Heart left ventricle (tissue), 7 donors: ENCODE measurements around a stretch of chr9.

DNA sequence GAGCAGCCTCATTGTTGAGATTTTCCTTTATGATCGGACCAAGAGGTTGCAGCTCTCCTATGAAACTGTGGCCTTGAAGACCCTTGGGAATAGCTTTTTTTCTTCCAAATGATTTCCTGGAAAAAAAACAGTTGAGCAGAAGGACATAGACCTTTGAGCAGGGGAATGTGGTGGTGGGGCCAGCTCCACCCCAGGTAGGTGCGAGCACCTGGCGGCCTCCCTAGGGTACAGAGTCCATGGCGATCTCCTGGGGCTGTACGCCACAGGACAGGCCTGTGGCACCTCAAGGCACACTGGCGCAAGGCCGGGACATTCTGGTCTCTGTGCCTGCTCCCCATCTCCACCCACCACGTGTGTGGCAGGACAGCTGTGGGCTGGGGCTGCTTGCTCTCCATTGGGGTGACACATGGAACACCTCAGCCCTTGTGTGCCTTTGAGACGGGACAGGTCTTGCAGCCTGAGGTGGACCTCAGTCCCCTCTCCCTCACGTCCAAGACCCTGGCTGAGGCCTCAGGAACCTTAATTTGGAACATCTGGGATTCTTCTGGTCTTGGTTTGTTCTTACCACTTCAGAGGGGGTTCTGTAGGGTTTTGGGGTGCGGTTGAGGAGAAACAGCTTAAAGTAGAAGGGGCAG lies 25.2 kb downstream of the WNK2 start:
- PRO-cap, 6 experiments: no peak in any of the 6 experiments
- RAMPAGE, long total RNA, 2 experiments: no peak in any of the 2 experiments
- RRBS: no CpG with 5 or more reads among the region's 11 CpGs

DNA sequence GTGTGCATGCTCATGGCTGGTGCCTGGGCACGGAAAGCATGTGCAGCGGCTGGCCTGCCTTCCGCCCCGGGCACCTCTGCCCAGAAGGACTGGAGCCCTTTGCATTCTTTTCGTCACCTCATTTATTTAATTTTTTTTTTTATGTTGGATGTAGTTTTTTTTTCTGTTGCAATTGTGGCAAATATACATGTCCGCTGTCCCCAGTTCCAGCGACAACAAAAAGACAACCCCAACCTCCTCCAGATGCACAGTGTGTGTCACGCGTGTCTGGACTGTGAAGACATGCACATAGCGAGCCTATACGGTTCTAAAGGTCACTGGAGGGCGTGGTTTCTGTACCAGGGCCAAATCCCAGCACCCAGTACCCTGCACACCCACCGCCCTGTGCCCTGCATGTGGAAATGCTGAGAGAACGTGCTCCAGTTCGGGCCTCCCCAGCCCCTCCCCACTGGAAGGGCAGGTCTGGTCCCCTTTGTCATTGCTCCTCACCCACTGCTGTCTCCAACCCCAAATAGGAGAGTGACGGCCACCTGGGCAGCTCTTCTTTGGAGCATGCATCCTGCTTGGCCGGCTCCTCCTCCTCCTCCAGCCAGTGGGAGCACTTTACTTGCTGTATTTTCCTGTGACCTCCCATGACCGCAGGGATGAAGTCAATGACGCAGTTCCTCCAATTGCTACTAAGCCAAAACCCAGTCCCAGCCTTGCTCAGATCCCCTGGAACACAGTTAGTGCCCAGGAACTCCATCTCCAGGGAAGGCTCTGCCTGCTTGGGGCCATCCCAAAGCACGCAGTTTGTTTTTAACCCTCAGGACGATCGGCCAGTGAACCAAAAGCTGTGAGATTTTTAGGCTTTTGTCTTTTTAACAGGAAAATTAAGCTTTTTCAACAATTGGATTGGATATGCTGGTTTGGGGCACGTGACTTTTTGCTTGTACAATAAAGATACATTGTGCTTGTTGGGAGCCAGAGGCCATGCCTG lies 116.7 kb downstream of the WNK2 start:
- PRO-cap, 6 experiments: peak in 6 of 6 experiments; most common plus-strand start position 708 of the sequence (in 6); most common minus-strand start position 512 of the sequence (in 4)
- RAMPAGE, long total RNA, 2 experiments: no peak in any of the 2 experiments
- RRBS: no CpG with 5 or more reads among the region's 23 CpGs

DNA sequence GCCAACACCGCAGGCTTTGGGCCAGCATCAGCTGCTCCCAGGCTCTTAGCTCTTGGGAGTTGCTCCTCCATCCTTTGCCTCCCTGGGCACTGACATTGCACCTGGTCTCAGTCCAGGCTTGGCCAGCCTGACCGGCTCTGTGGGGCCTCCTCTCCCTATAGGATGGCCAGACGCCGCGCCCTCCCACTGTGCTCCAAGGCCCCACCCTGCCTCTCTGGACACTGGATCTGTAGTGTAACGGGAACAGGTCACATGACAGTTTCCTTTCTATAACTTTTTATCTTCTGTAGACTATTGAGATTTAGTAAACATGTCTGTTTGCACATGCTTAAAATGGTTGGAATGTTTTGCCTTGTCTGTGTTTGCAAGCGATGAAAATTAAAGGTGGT lies 57.9 kb upstream of the FAM120AOS start:
- PRO-cap, 6 experiments: peak in 5 of 6 experiments; most common minus-strand start position 91 of the sequence (in 4)
- RAMPAGE, long total RNA, 2 experiments: no peak in any of the 2 experiments
- RRBS: no CpG with 5 or more reads among the region's 7 CpGs

DNA sequence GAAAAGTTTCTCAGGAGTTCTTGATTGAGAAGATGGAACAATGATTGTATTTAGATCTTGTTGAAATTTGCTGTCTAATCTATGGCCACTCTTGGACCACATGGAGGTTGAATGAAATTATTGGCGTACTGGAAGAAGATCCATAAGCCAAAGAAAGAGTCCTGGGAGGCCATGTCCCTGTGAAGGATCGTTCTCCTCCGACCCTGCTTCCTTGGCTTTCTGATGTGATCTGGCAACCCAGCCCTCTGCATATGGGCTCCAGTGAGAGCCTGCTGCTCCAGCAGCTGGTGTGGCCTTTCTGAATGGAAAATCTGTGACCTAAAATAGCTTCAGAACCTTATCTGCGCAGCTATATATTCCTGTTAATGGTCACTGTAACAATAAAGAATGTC lies 40.3 kb upstream of the PHF2 start:
- PRO-cap, 6 experiments: peak in 1 of 6 experiments; most common minus-strand start position 231 of the sequence (in 1)
- RAMPAGE, long total RNA, 2 experiments: no peak in any of the 2 experiments
- RRBS: no CpG with 5 or more reads among the region's 4 CpGs

DNA sequence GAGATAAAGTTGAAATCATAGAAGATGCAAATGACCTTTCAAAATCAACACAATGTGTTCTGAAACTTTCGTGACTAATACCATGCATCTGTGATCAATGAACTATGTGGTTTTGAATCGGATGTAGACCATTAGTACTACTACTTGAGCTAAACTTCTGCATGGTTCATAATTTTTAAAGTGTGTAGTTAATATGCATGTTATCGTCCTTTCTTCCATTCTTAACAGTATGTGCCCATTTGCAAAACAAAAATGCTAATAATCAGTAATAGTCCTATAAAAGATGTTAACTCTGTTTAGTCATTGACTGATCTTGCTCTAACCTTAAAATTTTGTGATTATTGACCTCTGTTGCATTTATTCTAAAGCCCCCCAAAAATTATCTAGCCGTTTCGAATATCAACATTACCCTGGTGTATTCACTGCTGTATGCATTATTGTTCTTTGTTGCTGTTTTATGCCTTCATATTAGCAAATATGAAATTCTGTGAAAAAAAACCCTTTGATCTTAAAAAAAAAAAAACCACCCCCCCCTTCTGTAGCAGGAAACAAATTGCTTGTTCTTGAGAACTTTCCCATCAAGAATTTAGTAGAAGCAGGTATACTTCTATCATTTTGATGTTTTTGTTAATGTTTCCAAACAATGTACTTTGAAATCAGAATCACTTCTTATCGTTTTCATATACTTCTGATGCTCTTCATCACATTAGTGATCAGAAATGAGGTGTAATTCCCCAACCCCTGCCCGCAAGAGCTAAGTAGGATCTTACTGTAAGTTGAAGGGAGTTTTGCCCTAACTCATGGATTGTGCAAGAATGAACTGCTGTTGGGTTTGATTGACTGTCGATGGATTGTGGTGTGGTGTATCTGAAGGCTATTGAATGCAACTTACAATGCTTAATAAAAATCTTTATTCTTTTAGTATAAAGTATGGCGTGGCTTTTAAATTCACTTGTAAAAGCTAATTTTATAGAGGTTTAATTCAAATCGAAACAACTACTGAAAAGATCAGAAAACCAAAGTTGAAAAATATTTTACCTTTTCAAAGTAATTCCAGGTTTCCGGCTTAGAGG lies 10.9 kb upstream of the PHF2 start:
- PRO-cap, 6 experiments: no peak in any of the 6 experiments
- RAMPAGE, long total RNA, 2 experiments: no peak in any of the 2 experiments
- RRBS: no CpG with 5 or more reads among the region's 11 CpGs

GRCh38 chr9:93578096-93578779 lies 1.9 kb downstream of the PHF2 start:
- PRO-cap, 6 experiments: peak in 2 of 6 experiments; most common minus-strand start chr9:93578550 (in 2)
- RAMPAGE, long total RNA, 2 experiments: no peak in any of the 2 experiments
- RRBS: 7% methylated on average over 4 of the region's 13 CpGs

DNA sequence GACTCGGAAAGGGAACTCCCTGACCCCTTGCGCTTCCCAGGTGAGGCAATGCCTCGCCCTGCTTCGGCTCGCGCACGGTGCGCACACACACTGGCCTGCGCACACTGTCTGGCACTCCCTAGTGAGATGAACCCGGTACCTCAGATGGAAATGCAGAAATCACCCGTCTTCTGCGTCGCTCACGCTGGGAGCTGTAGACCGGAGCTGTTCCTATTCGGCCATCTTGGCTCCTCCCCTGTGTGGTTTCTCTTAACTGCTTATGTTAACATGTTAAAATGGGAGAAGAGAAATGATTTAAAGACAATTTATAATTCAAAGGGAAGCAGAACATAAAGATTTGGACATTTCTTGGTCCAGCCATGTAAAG lies 35.0 kb downstream of the PTPDC1 start:
- PRO-cap, 6 experiments: no peak in any of the 6 experiments
- RAMPAGE, long total RNA, 2 experiments: no peak in any of the 2 experiments
- RRBS: no CpG with 5 or more reads among the region's 16 CpGs

DNA sequence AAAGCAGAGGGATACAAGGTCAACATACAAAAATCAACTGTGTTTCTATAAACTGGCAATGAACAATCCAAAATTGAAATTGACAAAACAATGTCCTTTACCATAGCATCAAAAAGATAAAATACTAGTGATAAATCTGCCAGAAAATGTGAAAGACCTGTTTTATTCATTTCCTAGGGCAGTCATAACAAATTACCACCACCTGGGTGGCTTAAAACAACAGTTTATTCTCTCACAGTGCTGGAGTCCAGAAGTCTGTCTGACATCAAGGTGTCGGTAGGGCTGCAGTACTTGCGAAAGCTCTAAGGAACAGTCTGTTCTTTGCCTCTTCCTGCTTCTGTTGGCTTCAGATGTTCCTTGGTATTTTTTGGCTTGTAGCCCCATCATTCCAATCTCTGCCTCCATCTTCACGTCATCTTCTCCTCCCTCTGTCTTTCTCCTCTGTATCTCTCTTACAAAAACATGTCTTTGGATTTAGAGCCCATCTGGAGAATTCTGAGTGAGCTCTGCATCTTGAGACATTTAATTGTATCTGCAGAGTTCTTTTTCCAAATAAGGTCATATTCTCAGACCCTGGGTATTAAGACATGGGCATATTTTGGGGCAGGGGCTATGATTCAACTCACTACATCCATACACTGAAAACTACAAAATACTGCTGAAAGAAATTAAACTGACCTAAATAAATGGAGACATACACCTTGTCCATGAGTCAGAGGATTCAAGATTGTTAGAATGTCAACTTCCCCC lies 51.1 kb downstream of the PTPDC1 start:
- PRO-cap, 6 experiments: peak in 2 of 6 experiments; most common plus-strand start position 484 of the sequence (in 1); most common minus-strand start position 292 of the sequence (in 1)
- RAMPAGE, long total RNA, 2 experiments: no peak in any of the 2 experiments
- RRBS: no CpG with 5 or more reads among the region's 3 CpGs

DNA sequence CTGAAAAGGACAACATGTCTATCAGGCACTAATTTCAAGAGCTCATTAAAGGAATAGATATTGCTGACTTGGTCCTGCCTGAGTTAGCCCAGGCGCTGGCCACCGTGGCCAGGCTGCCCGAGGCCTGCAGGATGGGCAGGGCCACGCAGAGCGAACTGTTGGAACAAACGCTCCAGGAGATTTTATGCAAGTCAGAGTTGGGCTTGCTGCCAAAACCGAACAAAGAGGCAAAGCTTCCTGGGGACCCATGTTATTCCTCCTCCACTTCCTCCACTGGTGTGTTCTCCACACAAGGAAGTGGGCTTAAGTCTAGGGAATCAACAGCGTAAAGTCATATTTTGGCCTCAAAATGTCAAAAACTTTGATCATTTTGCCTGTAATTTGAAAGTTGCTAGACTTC lies 72.7 kb downstream of the PTPDC1 start:
- PRO-cap, 6 experiments: peak in 6 of 6 experiments; most common plus-strand start position 264 of the sequence (in 2); most common minus-strand start position 157 of the sequence (in 6)
- RAMPAGE, long total RNA, 2 experiments: no peak in any of the 2 experiments
- RRBS: no CpG with 5 or more reads among the region's 8 CpGs

- PRO-cap, 6 experiments: no peak in any of the 6 experiments
- RAMPAGE, long total RNA, 2 experiments: no peak in any of the 2 experiments
- RRBS: no CpG with 5 or more reads among the region's 11 CpGs
Observed at GRCh38 chr9:94167532-94168420, 83.5 kb downstream of the PTPDC1 start.

GRCh38 chr9:94169222-94170118 lies 85.2 kb downstream of the PTPDC1 start:
- PRO-cap, 6 experiments: no peak in any of the 6 experiments
- RAMPAGE, long total RNA, 2 experiments: no peak in any of the 2 experiments
- RRBS: no CpG with 5 or more reads among the region's 6 CpGs

GRCh38 chr9:94664591-94665288 lies 25.4 kb upstream of the FBP1 start:
- PRO-cap, 6 experiments: no peak in any of the 6 experiments
- RAMPAGE, long total RNA, 2 experiments: no peak in any of the 2 experiments
- RRBS: no CpG with 5 or more reads among the region's 11 CpGs

- PRO-cap, 6 experiments: peak in 1 of 6 experiments; most common plus-strand start chr9:94782664 (in 1); most common minus-strand start chr9:94782537 (in 1)
- RAMPAGE, long total RNA, 2 experiments: no peak in any of the 2 experiments
- RRBS: no CpG with 5 or more reads among the region's 2 CpGs
Observed at GRCh38 chr9:94782476-94782757, 55.9 kb downstream of the AOPEP start.

DNA sequence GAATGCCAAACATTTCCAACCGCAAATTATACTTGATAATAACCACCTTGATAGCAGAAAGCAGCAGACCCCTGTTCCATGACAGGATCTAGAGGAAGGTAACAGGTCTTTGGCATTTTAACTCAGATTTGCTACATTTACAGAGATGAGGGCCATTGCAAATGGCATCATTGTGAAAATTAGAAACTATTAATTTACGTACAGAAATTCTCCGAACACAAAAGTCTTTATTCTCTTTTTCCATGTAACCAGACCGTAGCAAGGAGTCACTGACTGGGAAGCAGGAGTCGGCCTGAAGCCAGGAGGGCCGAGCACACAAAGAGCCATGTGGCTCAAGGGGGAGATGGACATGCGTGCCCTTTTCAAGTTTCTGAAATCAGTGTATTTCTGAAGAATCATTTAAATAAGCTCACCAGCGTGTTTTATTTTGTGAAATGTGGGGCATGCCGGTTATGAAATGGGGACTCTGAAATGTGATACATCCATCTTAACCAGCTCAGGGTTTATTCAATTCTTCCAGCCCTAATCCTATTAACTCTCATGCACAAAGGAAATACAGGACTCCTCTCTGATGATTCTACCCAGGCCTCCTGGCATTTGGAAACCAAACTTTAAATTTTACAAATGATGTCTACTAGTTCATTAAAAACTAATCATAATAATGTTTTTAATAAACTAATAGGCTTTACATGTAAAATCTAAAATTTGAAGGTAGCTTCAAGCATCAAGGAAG lies 139.5 kb downstream of the AOPEP start:
- PRO-cap, 6 experiments: peak in 2 of 6 experiments; most common plus-strand start position 318 of the sequence (in 2)
- RAMPAGE, long total RNA, 2 experiments: no peak in any of the 2 experiments
- RRBS: no CpG with 5 or more reads among the region's 9 CpGs

- PRO-cap, 6 experiments: peak in 2 of 6 experiments; most common plus-strand start chr9:94881732 (in 2)
- RAMPAGE, long total RNA, 2 experiments: no peak in any of the 2 experiments
- RRBS: no CpG with 5 or more reads among the region's 2 CpGs
Observed at GRCh38 chr9:94881509-94881976, 155.0 kb downstream of the AOPEP start.

- PRO-cap, 6 experiments: no peak in any of the 6 experiments
- RAMPAGE, long total RNA, 2 experiments: no peak in any of the 2 experiments
- RRBS: no CpG with 5 or more reads among the region's 6 CpGs
Observed at GRCh38 chr9:94976090-94976561, 249.6 kb downstream of the AOPEP start.

DNA sequence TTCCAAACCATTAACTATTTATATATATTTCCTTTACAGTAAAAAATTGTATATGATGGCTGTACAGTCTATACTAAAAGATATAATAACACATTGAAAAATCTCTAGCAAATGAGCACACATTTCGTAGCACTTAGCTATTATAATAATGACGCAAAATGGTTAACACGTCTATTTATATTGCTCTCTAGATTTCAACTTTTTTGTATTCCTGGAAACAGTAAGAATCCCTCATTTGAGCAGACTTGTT lies 277.1 kb downstream of the AOPEP start:
- PRO-cap, 6 experiments: no peak in any of the 6 experiments
- RAMPAGE, long total RNA, 2 experiments: no peak in any of the 2 experiments
- RRBS: no CpG with 5 or more reads among the region's 3 CpGs

GRCh38 chr9:95029114-95029770 lies 288.3 kb downstream of the FANCC start:
- PRO-cap, 6 experiments: no peak in any of the 6 experiments
- RAMPAGE, long total RNA, 2 experiments: no peak in any of the 2 experiments
- RRBS: no CpG with 5 or more reads among the region's 7 CpGs

- PRO-cap, 6 experiments: peak in 2 of 6 experiments; most common plus-strand start chr9:95044049 (in 1); most common minus-strand start chr9:95043997 (in 1)
- RAMPAGE, long total RNA, 2 experiments: no peak in any of the 2 experiments
- RRBS: no CpG with 5 or more reads among the region's 6 CpGs
Observed at GRCh38 chr9:95043844-95044387, 273.6 kb downstream of the FANCC start.

DNA sequence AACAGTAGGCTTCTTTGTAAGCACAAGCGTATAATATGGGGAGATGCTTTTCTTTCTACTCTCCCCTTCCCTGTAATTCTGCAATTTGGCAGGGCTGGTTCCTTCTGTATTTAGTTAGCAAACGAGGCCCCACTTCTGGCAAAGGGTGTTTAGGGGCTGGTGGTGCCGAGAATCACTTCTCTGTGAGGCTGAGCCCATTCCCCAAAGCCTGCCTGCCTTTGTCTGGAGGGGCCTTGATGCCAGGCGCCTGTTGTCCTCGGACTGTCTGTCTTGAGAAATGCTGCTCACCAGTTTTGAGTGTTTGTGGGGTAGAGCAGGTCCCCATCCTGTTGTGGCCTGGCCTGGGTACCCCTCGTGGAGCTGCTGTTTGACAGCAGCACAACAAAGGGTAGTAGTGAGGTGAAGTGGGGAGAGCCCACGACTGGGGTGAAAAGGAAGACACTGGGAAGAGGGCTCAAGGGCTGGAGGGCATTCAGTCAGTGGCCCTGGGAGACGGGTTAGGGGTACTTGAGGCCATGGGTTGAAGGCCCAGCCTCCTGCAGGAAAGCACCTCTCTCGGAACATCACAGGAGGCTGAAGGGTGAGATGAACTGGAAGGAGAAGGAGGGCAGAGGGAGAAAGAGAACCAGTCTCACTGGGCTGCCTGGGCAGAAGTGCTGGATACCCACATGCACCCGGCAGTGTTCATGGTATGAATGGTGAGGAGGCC lies 259.0 kb downstream of the FANCC start:
- PRO-cap, 6 experiments: no peak in any of the 6 experiments
- RAMPAGE, long total RNA, 2 experiments: no peak in any of the 2 experiments
- RRBS: no CpG with 5 or more reads among the region's 10 CpGs